Aortic smooth muscle cell (primary cell): ENCODE measurements around a stretch of chr14.

GRCh38 chr14:99768149-99768414 lies 25.1 kb upstream of the EML1 start:
- RRBS: no CpG with 5 or more reads among the region's 7 CpGs

GRCh38 chr14:99809325-99810330 lies 16.4 kb downstream of the EML1 start:
- RRBS: no CpG with 5 or more reads among the region's 21 CpGs

DNA sequence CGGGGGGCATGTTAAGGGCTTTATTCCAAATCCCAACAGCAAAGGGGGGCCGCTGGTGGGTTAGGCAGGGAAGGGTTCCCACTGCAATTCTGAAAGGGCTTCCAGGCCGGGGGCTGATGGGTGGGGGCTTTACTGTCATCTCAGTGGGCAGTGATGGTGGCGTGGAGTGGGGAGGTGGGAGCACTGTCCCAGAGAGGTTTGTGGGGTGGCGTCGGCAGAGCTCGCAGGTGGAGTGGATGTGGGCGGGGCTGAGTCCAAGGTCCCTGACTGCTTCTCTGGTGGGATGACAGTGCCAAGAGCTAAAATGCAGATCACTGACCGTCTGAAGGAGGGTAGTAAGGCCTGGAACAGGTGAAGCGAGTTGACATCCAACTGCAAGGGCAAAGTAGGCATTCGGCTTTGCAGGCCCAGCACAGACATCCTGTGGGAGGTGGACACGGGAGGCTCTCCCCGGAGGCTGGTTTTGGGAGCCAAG lies 121.5 kb upstream of the EVL start:
- RRBS: 85% methylated on average over 1 of the region's 13 CpGs

DNA sequence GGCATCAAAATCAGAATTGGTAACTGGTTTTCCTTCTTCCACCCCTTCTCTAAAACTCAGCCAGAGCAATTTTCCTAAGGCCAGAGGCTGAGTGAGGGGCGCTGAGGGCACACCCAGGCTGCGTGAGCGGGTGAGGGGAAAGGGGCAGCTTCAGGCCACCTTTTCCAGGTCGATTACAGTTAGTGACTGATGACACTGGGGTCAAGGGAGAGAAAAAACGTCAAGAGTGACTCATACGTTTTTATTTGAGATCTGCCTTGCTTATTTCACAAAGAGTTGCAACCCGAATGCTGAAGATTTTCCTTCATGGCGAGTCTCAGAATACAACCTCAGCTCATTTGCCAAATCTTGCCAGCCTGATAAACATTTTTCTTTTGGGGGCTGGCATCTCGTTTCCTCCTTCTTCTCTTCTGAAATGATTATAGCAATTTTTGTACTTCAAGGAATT lies 46.7 kb upstream of the EVL start:
- RRBS: no CpG with 5 or more reads among the region's 9 CpGs

DNA sequence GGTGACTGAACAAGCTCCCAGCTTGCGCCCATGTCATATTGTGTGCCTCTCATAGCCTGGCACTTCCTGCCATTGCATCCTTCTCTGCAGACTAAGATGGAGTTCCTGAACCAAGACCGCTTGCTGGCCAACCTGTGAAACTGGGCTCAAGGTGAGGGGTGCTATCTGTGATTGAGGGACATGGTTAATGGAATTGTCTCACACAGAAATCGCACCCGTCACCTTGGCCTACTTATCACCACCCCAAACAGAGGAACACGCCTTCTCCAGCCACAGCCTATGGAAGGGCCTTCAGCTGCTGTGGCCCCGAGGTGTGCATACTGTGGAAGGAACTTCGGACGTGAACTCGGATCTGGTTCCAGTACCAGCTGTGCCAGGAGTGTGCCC lies 44.3 kb downstream of the EVL start:
- RRBS: no CpG with 5 or more reads among the region's 9 CpGs

GRCh38 chr14:100124391-100125220 lies 34.8 kb downstream of the DEGS2 start:
- RRBS: no CpG with 5 or more reads among the region's 24 CpGs

GRCh38 chr14:100150707-100151002 lies 8.8 kb downstream of the DEGS2 start:
- RRBS: 39% methylated on average over 2 of the region's 6 CpGs

GRCh38 chr14:100187414-100187991 lies 28.1 kb upstream of the DEGS2 start:
- RRBS: no CpG with 5 or more reads among the region's 11 CpGs

DNA sequence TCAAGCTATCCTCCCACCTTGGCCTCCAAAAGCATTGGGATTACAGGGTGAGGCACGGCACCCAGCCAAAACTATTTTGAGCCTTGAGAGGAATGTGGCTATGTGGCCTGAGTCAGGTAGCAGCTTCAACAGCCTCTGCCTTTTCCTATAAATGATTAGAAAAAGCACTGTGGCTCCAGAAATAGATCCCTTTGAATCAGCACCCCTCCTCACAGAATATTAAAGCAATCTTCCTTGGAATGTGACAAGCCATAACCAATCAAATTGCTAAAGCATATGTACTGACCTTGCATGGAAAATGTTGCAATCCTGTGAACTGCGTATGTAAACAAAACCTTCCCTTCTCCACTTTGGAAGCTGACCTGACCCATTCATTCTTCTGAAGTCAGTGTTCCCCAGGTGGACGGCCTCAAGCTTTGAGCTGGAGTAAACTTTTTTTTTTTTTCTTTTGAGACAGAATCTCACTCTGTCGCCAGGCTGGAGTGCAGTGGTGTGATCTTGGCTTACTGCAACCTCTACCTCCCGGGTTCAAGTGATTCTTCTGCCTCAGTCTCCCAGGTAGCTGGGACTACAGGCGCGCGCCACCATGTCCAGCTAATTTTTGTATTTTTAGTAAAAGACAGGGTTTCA lies 34.4 kb upstream of the YY1 start:
- RRBS: no CpG with 5 or more reads among the region's 8 CpGs

GRCh38 chr14:100222209-100222616 lies 16.7 kb upstream of the YY1 start:
- RRBS: no CpG with 5 or more reads among the region's 8 CpGs

GRCh38 chr14:100279345-100279951 lies 26.8 kb downstream of the SLC25A29 start:
- RRBS: no CpG with 5 or more reads among the region's 9 CpGs

DNA sequence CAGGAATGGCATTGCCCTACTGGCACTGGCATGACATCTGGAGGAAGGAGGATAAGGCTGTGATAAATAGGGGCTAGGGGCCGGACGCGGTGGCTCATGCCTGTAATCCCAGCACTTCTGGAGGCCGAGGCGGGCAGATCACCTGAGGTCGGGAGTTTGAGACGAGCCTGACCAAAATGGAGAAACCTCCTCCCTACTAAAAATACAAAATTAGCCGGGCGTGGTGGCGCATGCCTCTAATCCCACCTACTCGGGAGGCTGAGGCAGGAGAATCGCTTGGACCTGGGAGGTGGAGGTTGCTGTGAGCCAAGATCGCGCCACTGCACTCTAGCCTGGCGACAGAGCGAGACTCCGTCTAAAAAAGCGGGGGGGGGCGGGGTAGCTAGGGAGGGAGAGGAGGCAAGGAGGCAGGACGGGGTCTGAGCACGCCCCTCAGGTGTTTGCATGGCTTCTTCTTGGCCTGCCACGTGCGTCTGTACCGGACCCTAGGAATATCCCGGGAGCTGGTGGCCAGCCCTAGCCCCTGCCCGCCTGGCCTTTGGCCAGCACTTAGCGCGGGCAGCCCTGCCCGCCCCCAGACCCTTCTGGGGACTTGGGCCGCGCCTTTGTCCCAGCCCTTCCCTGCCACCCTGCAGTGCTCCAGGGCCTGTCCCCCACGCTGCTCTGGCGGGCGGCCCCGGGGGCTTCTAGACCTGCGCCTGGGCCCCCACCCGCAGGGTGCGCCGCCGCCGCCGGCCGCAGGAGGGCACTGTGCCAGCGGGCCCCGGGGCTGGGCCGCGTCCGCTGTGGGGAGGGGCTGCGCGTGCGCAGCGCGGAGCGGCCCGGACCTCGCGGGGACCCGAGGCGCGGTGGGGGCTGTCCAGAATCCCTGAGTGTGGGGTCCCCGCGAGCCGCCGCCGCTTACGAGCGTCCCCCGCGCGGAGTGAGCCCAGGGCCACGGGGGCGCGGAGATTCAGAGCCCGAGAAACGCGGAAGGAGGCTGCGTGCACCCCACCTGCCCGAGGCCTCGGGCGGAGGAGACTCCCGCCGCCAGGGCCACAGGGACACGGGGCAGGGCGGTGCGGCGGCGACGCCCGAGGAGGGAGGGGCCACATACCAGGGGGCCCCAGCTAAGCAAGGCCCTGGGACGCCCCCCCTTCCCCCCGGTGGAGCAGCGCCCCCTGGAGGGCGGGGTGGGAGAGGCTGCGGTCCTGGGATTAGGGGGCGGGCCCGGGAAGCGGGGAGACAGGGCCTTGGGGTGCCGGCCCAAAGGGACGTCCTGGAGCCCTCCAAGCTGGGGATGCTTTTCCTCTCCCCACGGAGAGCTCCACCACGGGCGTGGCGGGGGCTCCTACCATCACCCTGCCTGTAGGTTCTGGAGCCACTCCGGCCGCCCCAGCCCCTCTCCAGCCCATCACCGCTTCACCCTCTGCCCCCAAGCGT lies 21.1 kb downstream of the SLC25A29 start:
- RRBS: 2% methylated on average over 25 of the region's 107 CpGs

GRCh38 chr14:100293991-100294580 lies 12.2 kb downstream of the SLC25A29 start:
- RRBS: no CpG with 5 or more reads among the region's 11 CpGs

- RRBS: no CpG with 5 or more reads among the region's 18 CpGs
Measured at GRCh38 chr14:100332662-100333756, 9.9 kb downstream of the SLC25A47 start.

DNA sequence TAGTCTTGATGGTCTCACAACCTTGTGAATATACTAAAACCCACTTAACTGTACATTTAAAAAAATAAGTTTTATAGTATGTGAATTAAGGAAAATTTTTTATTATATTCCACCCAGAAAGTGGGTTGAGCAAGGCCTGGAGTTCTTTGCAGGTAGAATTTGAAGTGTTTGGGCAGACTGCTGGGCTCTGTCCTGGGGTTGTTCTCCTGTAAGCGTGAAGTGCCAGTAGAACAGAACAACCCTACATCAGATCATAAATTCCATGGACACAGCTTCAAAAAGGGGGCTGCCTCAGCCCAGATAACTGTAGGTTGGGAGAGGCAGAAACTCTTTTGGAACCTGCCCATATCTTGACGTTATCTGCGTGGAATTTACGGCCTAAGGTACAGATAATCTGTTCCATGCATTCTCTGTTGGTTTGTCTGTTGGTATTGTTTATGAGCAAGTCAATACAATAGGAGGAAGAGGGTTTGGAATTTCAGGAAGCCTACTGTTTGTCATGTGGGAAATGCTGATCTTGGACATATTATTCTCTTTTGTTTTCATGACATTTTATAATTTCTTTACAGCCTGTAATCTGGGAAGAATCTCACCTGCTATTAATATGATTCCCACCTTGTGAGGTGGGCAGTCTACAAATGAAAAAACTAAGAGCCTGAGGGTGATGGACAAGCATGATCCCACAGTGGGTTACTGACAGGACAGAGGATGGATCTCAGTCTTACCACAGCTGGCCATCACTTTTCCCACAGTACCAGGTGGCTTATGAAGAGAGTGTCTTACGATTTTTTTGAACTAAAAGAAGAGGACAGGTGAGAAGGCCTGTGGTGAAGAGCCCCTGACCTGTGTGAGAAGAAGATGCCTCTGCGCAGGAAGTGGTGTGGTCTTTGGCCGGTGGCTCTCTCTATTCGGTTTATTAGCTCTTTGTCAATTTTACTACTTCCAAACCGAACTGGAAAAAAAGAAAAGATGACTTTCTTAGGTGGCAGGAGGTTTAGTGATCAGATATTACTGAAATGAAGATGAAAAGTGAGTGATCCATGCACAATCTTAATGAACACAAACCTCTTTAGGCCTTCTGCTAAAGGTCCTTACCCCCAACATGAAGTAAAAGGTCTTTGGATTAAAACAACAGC lies 15.1 kb downstream of the WARS1 start:
- RRBS: no CpG with 5 or more reads among the region's 9 CpGs

- RRBS: no CpG with 5 or more reads among the region's 13 CpGs
Measured at GRCh38 chr14:100376830-100377428, 644 bp downstream of the WDR25 start.

- RRBS: no CpG with 5 or more reads among the region's 6 CpGs
Measured at GRCh38 chr14:100486340-100486656, 100.9 kb downstream of the BEGAIN start.

DNA sequence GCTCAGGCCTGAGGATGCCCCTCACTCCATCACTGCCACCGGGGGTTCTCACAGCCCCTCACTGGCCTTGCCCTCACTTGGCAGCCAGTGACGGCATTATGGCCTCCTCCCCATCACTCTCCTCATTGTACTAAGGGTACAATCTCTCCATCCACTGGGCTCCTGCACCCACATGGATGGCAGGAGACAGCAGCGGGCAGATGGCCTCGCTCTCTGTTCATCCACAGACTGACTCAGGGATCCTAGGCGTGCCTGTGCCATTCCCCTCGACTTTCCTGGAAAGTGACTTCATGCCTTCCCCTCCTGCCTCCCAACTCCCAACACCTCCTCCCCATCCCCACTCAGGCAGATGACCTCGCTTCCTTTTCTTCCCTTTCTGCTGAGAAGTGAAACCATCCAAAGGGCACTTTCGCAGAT lies 29.7 kb downstream of the BEGAIN start:
- RRBS: no CpG with 5 or more reads among the region's 8 CpGs

GRCh38 chr14:100558130-100559020 lies 28.8 kb downstream of the BEGAIN start:
- RRBS: 71% methylated on average over 3 of the region's 20 CpGs

DNA sequence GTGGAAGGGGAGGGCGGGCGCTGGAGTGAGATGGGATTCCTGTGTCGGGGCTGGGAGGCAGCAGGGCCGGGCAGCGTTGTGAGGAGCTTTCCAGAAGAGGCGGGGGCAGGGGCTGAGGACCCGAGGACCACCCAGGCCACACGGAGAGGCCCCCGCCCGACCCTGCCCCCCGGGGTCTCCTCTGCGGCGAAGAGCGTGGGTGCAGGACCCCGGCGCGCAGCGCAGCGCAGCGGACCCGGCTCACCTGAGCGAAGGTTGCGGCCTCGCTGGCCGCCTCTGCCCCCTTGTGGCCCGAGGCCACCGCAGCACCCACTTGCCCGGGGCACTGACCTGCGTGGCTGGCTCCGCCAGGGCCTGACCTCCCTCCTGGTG lies 67.5 kb upstream of the BEGAIN start:
- RRBS: 11% methylated on average over 18 of the region's 30 CpGs